Transverse colon (tissue), 4 donors: ENCODE results near the gene ORC3.

- PRO-cap: no peak
- RAMPAGE, long total RNA, 4 experiments: start-site peak on the minus strand in 2 of 4 experiments, at chr6:82199865-82200177 at its widest, 13 reads per replicate
Observed at GRCh38 chr6:82199508-82200418, 47.8 kb downstream of the IBTK start.

- PRO-cap: bidirectional peak, plus-strand start at chr6:82247344, minus-strand start at chr6:82247228
- RAMPAGE, long total RNA, 4 experiments: no peak in any of the 4 experiments
Observed at GRCh38 chr6:82246701-82247378, 704 bp downstream of the IBTK start.

- PRO-cap: no peak
- RAMPAGE, long total RNA, 4 experiments: no peak in any of the 4 experiments
Observed at GRCh38 chr6:82711442-82711963, 347.9 kb downstream of the TPBG start.

DNA sequence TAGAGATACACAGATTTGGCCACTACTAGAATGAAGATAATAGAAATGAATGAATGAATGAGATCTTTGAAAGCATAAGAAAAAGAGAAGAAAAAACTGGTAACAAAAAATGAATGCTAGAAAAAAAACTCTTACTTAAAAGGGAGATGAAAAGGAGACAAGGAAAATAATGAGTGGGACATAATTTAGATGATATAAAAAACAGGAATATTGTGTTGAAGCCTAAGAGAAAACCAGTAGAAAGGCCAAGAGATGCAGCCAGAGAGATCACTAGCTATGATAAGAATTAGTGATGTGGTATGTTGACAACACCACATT, 28.5 kb downstream of the RWDD2A start:
- PRO-cap: no peak
- RAMPAGE, long total RNA, 4 experiments: no peak in any of the 4 experiments

- PRO-cap: no peak
- RAMPAGE, long total RNA, 4 experiments: no peak in any of the 4 experiments
Observed at GRCh38 chr6:83708559-83709001, 321 bp downstream of the SNAP91 start.

DNA sequence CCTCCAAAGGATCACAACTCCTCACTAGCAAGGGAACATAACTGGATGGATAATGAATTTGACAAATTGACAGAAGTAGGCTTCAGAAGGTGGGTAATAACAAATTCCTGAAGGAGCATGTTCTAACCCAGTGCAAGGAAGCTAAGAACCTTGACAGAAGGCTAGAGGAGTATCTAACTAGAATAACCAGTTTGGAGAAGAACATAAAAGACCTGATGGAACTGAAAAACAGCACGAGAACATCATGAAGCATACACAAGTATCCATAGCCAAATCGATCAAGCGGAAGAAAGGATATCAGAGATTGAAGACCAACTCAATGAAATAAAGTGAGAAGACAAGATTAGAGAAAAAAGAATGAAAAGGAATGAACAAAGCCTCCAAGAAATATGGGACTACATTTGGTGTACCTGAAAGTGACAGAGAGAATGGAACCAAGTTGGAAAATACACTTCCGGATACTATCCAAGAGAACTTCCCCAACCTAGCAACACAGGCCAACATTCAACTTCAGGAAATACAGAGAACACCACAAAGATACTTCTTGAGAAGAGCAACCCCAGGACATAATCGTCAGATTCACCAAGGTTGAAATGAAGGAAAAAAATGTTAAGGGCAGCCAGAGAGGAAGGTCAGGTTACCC, 84.2 kb downstream of the CYB5R4 start:
- PRO-cap: no peak
- RAMPAGE, long total RNA, 4 experiments: start-site peak on the plus strand in 1 of 4 experiments, centred at position 270 of the sequence, 28 reads per replicate

DNA sequence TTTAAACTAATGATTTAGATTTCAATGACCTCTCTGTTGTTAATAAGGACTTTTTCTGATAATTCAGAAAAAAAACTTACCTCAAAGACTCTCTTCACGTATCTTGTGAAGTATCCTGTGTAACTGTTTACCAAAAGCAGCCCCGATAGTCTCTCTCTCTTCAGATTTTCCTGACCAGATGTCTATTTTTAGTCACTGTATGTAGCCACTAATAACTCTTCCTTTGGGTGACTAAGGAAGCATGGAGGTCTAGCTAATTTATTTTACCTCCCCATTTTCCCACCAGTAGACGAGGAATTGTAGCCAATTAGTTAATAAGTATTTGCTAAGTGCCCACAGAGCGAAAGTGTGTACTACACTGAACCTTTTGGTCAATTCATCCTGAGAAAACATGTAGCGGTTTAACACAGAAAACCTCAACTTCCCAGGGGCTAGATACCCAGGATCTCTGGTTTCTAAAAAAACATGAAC, 180.7 kb downstream of the TBX18 start:
- PRO-cap: no peak
- RAMPAGE, long total RNA, 4 experiments: no peak in any of the 4 experiments

DNA sequence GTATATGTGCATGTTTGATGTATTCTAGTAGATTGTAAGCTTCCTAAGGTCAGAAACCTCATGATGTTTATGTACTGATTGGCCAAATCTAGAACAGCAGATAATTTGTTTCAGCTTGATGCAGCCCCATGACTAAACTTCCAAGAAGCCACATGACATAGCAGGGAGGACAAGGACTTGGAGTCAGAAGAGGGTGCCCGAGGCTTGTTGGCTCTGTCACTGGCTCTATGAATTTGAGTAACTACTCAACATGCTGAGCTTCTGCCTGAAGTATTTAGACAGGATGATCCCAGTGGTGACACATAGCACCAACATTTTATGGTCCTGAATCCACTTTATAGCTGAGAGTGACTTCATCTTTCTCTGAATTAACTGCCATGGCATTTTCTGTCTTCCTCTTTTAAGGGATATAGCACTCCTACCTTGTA, 13.5 kb upstream of the TBX18 start:
- PRO-cap: no peak
- RAMPAGE, long total RNA, 4 experiments: no peak in any of the 4 experiments

- PRO-cap: no peak
- RAMPAGE, long total RNA, 4 experiments: no peak in any of the 4 experiments
Observed at GRCh38 chr6:85385550-85386049, 64.3 kb upstream of the NT5E start.

- PRO-cap: bidirectional peak, plus-strand start at chr6:85405034, minus-strand start at chr6:85404862
- RAMPAGE, long total RNA, 4 experiments: no peak in any of the 4 experiments
Observed at GRCh38 chr6:85404690-85405149, 45.2 kb upstream of the NT5E start.

DNA sequence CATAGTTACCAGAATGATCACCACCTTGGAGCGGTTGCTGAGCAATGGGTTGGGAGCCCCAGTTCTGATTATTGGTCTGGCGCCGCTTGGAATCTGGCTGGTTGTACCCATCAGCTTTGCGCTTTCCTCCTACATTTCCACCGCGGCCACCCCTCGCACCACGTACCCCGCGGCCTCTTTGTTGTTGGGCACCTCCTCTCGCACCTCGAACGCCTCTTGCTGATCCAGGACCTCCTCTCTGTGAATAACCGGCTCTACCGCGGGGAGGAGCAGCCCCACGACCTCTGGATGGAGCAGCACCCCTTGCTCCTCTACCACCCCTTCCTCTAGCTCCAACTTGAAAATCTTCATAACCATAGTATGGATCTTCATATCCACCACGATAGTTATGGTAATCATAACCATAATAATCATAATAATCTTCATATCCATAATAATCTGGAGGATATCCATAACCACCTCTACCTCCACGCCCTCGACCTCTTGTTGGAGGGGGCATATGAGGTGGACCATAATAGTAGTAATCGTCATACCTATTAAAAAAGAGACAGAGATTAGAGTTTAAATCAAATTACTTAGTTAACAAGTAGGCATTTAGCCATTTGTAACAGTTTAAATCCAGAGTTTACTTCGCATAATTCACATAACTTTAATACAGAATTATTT, 21.3 kb upstream of the SNX14 start:
- PRO-cap: no peak
- RAMPAGE, long total RNA, 4 experiments: no peak in any of the 4 experiments

DNA sequence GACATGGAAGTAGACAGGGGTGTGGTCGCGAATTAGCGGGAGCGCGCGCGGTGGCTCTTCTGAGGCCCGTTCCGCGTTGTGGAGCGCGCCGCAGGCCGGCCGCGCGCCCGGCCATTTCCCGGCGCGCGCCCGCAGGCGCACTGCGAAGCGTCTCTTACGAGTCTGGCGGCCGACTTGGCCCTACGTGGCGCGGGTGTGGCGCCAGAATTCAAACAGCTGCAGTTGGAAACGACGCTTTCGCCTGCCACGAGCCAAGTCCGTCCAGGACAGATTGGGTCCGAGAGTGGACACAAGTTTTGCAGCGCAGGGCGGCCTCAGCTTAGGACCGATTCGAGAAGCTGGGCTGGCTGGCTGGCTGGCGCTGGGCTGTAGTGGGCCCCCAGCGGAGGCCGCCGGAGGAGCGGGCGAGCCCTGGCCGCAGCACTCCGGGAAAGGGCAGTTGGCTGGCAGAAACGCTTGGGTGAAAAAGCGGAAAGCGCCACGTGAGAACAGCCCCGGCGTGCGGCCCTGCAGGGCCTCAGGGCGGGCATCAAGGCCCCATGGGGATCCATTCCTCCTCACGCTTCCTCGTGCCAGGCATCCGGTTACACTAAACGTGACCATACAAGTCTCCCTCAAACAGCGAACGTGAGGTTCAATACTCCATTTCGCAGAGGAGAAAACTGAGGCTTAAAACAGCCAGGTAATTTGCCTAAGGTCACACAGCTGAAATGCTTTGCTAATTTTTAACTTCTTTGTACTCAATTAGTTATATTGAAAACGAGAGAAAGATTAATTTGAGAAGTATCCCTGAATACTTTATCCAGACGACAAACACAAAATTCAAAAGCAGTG, 36.3 kb upstream of the SYNCRIP start:
- PRO-cap: bidirectional peak, plus-strand start at position 211 of the sequence, minus-strand start outside the sequence
- RAMPAGE, long total RNA, 4 experiments: no peak in any of the 4 experiments

DNA sequence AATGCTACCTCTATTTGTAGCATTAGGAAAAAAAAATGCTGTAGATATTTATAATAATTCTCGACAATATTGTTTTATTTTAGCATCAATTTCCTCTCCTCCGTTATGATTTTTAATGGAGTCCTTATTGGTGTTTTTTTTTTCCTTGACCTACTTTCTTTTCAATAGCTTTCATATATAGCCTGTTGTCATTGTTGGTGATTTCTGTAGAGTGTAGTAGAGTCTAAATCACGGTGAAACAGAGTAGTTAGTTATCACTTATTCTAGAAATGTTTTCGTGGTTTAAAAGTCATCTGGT, 937 bp upstream of the ZNF292 start:
- PRO-cap: no peak
- RAMPAGE, long total RNA, 4 experiments: no peak in any of the 4 experiments

DNA sequence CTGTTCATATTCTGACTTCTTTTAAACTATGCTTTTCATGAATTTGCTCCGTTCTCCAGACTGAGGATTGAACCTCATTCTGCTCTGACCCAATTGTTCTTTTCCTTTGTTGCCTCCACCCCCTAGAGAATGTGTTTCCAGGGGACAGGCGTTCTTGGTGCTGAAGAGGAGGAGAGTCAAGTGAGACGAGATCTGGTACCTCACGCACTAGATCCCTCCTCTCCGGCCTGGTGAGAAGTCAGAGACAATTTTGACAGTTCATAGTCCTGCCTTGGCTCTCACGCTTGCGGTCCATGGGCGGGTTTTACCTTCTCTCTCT, 629 bp upstream of the ZNF292 start:
- PRO-cap: bidirectional peak, plus-strand start at position 183 of the sequence, minus-strand start at position 156 of the sequence; bidirectional peak, plus-strand start at position 263 of the sequence, minus-strand start at position 224 of the sequence
- RAMPAGE, long total RNA, 4 experiments: no peak in any of the 4 experiments

DNA sequence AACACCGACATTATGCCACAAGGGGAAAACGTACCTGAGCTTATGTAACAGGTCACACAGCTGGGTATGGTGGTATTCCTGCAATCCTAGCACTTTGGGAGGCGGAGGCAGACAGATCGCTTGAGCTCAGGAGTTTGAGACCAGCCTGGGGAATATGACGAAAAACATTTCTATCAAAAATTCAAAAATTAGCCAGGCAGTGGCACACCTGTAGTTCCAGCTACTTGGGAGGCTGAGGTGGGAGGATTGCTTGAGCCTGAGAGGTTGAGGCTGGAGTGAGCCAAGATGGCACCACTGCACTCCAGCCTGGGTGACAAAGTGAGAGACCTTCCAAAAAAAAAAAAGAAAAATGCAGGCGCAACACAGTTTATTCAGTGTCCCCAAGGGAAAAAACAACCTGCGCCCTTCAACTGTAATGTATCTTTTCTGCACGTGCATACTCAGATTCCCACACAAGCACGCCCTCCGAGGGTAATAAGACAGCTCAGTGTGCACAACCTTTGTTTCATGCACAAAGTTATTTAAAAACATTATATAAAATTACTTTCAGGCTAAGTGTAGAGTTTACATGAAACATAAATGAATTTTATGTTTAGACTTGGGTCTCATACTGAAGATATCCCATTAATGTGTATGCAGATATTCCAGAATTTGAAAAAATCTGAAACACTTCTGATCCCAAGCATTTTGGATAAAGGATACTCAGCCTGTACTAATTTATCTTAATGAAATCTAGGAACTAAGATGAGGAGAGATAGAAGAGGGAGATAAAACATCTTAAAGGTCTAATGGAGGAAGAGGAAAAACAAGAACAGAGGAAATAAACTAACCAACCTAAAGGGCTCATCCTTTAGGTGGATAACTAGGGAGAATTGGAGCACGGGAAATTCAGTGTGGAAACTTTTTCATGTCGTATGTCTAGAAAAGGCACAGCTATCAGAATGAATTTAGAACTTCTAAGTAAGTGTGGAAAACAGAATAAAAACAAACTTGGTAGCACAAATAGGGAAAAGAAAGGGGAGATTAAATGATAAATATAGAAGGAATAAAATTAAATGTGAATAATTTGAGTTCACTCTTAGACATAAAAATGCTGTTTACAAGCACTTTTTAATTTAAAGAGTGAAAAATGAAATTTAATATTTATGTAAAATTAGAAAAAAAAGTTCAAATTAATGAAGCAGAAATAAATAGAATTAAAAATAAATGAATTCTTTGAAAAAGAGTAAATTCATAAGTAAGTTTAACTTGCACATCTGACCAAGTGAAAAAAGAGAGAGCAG, 38.3 kb downstream of the ZNF292 start:
- PRO-cap: no peak
- RAMPAGE, long total RNA, 4 experiments: start-site peak on the plus strand in 2 of 4 experiments, centred at positions 199 to 827 of the sequence, 7 to 10 reads per replicate

DNA sequence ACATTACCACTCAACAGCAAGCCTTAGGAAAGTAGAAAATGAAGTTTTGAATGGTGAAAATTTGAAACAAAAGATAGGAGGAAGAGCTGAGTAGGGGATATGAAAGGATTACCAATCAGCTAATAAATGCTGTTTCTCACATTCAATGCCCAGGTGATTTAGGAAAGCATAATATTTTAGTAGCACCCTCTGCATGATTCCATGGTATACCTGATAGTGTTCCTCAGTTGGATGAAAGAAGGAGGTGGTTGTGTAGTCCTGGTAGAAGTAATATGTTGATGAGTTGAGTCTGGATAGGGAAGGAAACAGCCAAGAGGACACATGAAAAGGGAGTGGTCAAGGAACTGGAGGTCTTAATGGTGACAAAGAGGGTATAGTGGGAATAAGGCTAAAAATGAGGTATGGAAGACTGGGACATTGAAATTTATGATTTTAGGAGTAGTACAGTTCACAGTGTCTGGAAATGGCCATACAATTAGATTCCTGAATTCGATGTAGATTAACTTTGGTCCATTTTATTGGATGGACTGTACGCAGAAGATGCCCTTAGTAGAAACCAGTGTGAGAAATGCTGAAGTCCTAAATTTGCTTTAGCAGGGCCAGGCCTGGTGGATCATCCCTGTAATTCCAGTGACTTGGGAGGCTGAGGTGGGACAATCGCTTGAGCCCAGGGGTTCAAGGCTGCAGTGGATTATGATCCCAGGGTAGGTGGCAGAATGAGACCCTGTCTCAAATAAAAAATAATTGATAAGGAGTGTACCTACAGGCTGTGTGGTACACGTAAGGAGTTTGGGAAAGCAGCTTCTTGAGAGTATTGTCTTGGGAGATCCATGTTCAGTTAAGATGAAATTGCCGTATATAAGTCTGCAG, 49.3 kb upstream of the SMIM8 start:
- PRO-cap: no peak
- RAMPAGE, long total RNA, 4 experiments: no peak in any of the 4 experiments

DNA sequence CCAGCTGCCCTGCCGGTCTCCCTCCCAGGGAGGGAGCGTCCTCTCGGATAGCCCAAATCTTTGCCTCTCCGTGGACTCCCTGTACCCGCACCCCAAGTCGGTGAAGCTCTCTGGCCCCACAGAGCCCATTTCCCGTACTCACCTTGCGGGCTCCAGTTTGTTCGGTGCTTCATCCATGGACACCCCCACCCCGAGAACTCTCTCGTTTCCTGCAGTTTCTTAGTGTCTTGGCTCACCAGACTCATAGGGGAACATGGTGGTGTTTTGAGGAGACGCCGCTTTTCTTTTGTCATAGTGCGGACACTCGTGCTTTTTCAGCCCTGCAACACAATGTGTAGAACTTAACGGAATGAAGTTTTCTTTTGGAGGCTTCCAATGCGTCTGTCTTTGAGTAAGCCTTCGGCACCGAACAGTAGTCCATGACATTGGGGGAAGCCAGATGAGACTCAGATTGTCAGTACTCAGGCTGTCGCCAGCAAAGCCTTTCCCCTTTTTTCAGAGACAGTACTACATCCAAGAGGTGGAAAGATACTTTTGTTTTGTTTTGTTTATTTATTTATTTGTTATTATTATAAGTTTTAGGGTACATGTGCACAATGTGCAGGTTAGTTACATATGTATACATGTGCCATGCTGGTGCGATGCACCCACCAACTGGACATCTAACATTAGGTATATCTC, 476 bp downstream of the SMIM8 start:
- PRO-cap: no peak
- RAMPAGE, long total RNA, 4 experiments: no peak in any of the 4 experiments

- PRO-cap: unidirectional peak, minus-strand start at chr6:87495271
- RAMPAGE, long total RNA, 4 experiments: no peak in any of the 4 experiments
Observed at GRCh38 chr6:87495071-87495437, 22.3 kb downstream of the SLC35A1 start.

DNA sequence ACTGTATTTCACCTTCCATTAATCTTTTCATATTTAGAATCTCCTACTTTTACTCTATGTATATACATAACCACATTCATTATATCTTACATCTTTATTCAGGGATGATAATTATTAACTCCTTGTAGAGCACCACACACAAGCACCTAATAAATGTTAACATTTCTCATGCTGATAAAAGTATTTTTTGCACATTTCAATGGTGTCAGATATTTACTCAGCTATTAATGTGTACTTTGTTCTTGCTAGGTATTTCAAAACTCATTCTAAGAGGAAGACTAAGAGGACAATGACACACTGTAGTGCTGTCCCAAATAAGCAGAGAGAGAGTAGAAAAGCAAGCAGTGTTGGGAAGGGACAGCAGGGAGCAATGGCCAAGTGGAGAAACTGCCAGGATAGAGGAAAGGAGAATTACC, 55.5 kb downstream of the RARS2 start:
- PRO-cap: no peak
- RAMPAGE, long total RNA, 4 experiments: no peak in any of the 4 experiments

GRCh38 chr6:87589588-87590731, at the start of gene ORC3:
TSS of gene ORC3 (plus strand) at chr6:87590135.
- PRO-cap: bidirectional peak, plus-strand start at chr6:87590135, minus-strand start at chr6:87589967
- RAMPAGE, long total RNA, 4 experiments: start-site peak on the plus strand in 4 of 4 experiments, at chr6:87590117-87590160 at its widest, 67 to 263 reads per replicate; start-site peak on the minus strand in 4 of 4 experiments, at chr6:87589961-87589982 at its widest, 45 to 217 reads per replicate